ENCODE results near the gene CLDN6.

- RRBS: no CpG with 5 or more reads among the region's 21 CpGs
Measured at GRCh38 chr16:2516317-2517624, 3.0 kb downstream of the ATP6V0C start.

GRCh38 chr16:2527751-2528605 is 3.2 kb downstream of the CEMP1 start:
- RRBS: 100% methylated on average over 2 of the region's 52 CpGs

- RRBS: no CpG with 5 or more reads among the region's 22 CpGs
Measured at GRCh38 chr16:2538462-2538983, 702 bp downstream of the PDPK1 start.

- RRBS: no CpG with 5 or more reads among the region's 30 CpGs
Measured at GRCh38 chr16:2686984-2687917, 4.9 kb downstream of the KCTD5 start.

- RRBS: no CpG with 5 or more reads among the region's 6 CpGs
Measured at GRCh38 chr16:2770919-2771538, 6.1 kb downstream of the ELOB start.

DNA sequence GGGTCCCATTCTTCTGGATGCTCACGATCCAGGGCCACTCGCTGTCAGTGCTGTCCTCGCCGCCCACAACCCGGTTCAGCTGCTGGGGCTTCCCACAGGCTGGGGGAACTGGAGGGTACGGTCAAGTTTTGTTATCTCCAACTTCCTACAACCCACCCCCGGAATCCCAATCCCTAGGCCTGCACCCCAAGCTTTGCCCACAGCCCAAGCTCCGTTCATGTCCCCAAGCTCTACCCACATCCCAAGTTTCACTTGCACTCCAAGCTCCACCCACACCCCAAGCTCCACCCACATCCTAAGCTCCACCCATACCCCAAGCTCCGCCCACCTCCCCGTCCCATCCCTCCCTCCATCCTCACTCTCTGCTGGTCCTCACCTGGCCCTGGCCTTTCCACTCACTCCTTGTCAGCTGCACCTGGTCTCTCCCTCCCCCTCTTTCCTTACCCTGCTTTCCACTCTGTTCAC is 1.8 kb downstream of the PRSS22 start:
- RRBS: 96% methylated on average over 2 of the region's 10 CpGs

DNA sequence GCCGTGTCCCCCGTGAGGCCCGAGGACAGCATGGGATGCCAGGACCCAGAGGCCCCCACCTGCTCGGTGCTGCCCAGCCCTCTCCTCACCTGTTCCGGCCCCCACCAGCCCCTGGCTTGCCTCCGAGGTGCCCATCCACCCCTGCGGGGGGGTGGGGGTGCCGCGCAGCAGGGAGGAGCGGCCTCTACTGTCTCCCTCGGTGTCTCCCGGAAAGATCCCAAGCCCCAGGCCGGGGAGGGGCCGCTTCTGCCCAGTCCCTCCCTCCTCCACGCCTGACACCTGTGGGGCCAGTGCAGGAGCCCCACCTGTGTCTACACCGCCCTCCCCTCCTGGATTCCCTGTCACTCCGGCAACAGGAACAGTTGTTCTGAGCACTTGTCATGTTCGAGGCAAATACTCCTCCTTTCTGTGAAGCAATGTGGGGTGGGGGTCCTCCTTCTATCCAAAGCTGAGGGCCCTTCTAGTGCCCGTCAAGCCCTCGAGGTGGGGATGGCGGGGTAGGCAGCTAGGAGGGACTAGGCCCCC is 9.0 kb upstream of the KREMEN2 start:
- RRBS: 70% methylated on average over 2 of the region's 21 CpGs

- RRBS: 8% methylated on average over 20 of the region's 41 CpGs
Measured at GRCh38 chr16:2969912-2970701, 959 bp downstream of the PAQR4 start.

DNA sequence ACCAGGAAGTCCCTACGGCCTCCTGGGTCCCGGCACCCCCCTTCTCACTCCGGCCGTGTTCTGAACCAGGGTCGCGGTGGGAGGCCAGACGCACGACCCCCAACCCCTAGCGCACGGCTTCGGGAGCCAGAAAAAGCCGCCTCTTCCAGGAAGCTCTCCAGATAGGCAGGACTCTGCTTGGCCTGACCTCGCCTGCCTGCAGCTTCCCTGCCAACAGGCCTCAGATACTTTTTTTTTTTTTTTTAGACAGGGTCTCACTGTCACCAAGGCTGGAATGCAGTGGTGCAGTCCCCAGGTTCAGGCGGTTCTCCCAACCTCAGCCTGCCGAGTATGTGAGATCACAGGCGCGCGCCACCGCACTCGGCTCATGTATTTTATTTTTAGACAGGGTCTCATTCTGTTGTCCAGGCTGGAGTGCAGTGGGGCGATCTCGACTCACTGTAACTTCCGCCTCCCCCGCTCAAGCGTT is 603 bp upstream of the PKMYT1 start:
- RRBS: no CpG with 5 or more reads among the region's 25 CpGs

DNA sequence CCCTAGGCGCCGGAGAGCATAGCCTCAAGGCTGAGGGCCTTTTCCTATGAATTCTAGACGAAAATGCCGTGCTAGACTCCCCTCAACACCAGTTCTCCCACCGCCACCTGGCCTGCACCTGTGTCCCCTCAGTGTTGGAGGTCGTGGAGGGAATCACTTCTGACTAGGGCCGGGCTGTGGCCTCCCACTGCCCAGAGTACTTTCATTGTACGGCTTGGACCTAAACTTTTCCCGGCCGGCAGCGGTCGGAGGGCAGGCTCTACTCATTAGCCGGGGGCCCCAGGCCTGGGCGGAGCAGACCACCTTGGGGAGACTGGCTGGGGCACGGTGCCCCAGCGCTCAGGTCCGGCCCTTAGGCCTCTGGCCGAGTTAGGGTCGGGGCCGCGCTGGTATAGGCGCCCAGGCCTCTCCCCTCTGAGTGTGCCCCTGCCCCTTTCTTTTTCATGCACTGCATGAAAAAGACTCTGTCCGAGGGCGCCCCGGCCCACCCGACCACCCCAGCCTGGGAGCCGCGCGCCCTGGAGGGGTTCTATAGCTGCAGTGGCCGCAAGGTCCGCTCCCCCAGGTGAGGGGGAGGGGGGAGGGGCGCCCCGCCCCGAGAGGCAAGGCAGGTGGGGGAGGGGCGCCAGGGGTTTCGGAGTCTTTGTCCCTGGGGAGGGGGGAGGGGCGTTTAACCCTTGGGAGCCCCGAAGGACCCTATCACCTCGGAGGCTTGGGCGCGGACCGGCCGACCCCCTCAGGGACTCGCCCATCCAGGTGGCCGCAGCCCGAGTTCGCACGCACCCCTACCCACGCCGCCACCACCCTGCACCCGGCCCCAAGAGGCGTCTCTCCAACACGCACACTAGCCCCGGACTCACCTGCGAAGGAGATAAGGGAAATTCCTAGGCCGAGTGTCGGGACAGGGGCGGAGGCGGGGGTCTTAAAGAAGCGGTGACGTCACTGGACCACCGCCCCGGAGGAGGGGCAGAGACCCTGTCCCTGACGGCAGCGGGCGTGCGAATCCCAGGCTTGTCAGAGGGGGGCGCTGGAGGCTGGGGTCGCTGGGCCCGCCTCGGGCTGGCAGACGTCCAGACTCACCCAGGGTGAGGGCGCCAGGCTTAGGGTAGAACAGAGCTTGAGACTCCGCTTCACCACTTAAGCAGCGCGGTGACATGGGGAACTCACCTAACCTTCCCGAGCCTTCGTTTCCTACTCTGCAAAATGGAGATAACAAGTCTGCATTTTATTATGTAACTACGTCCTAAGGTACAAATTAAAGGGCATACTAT is at the start of gene CLDN6:
Gene CLDN6 (minus strand): TSS at position 895 of the 1,271 bp plus-strand sequence.
- RRBS: 10% methylated on average over 26 of the region's 79 CpGs

DNA sequence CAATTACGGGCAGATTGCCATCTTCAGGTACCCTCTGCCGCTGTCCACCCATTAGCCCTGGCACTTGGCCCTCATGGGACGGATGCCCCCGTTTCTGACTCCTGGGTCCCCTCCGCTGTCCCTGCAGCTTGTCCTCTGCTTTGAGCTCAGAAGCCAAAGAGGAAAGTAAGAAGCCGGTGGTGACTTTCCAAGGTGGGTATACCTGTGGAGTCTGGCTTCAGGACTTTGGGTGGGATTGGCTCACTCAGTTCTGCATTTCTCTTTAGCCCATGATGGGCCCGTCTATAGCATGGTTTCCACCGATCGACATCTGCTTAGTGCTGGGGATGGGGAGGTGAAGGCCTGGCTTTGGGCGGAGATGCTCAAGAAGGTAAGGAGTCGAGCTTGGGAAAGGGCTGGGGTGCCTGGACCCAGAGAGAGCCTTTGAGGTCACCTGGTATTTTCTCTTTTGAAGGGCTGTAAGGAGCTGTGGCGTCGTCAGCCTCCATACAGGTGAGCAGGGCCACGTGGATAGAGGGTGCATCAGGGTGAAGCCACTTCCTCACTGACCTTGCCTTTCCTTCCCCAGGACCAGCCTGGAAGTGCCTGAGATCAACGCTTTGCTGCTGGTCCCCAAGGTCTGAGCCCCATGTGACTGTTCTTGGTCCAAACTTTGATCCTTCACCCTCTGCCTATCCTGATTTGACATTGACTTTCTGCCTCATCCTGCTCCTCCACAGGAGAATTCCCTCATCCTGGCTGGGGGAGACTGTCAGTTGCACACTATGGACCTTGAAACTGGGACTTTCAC is 2.2 kb downstream of the THOC6 start:
- RRBS: no CpG with 5 or more reads among the region's 15 CpGs

GRCh38 chr16:3086367-3086805 is 12.7 kb downstream of the ZSCAN10 start:
- RRBS: 92% methylated on average over 5 of the region's 11 CpGs

- RRBS: 88% methylated on average over 1 of the region's 22 CpGs
Measured at GRCh38 chr16:3086806-3087796, 12.0 kb downstream of the ZSCAN10 start.

GRCh38 chr16:3150196-3151159 is 15.6 kb downstream of the ZNF213 start:
- RRBS: 5% methylated on average over 26 of the region's 67 CpGs

DNA sequence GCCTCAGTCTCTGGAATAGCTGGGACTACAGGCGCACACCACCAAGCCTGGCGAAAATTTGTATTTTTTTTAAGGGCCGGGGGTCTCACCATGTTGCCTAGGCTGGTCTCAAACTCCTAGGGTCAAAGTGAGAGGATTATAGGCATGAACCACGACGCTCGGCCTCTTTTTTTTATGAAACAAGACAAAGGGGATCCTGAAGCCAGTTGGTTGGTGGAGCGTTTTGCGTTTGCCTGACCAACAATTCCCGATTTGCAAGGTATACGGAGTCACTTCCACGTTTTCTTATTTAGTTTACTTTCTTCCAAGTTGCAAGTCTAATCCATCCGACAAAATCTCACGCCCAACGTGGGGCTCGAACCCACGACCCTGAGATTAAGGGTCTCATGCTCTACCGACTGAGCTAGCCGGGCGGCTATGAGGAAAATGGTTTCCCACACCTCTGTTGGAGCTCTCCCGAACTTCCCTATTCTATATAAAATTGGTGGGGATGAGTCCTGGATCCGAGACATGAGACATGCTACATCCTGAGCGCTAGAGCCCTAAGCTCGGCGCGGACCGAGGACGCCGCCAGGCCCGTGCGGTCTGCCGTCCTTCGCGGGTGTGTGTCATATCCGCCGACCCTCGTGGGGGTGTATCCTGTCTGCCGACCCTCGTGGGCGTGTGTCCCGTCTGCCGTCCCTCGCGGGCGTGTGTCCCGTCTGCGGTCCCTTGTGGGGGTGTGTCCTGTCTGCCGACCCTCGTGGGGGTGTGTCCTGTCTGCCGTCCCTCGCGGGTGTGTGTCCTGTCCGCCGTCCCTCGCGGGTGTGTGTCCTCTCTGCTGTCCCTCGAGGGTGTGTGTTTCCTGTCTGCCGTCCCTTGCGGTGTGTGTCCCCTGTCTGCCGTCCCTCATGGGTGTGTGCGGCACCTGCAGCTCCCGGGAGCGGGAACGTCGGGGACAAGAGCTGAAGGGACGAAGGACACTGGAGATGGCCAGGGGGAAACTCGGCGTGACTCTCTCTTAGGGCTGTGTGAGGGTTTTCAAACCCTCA is 22.6 kb downstream of the ZNF213 start:
- RRBS: 39% methylated on average over 2 of the region's 67 CpGs

DNA sequence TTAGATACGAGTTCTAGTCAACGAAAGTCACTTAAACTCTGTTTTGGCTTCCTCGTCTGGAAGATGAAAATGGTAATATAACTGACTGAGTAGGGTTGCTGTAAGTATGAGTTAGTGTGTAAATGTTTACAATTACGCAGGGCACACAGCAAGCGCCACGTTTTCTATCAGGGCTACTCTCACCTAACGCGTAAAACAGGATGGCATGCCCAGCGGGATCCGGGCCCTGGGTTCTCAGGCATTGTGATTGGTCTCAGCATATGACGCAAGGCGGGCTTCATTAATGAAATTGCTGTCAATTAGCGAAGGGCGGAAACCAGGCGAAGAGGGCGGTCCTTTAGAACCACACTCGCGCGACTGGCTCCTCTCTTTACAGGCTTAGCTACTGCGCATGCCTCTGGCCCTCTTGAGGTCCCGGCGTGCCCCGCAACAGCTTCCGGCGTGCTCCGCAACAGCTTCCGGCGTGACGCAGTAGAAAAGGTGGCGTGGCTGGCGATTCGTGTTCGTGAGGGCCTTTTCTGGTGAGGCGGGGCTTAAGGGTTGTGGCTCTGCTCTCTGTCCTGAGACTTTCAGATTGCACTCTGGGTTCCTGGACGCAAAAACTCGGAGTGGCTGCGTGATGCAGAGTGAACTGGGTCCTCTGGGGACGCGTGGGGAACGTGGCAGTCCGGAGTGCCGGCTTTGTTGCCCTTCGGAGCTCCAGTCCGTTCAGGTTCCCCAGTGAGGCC is 9.1 kb downstream of the OR2C1 start:
- RRBS: no CpG with 5 or more reads among the region's 44 CpGs

DNA sequence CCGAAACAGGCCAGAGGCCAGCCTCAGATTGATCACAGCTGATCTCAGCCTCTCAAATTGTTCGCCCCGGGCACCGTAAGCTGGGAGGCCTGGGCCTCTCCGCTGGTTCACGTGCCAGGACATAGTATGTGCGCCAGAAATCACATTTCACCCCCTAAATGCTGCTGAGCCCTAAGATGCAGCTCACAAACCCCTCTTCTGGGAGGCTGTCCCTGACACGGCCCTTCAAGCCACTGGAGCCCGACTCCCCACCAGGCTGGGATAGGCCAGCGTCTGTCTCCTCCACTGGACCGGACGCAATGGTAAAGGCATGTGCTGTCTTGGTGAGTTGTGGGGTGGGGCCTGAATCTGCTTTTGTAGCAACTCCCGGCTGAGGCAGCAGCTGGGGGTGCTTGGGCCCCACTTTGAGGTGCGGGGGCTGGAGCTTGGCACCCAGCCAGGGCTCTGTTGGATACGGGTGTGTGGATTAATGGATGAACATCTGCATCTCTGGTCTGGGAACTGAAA is 3.4 kb upstream of the NLRC3 start:
- RRBS: 83% methylated on average over 3 of the region's 15 CpGs

DNA sequence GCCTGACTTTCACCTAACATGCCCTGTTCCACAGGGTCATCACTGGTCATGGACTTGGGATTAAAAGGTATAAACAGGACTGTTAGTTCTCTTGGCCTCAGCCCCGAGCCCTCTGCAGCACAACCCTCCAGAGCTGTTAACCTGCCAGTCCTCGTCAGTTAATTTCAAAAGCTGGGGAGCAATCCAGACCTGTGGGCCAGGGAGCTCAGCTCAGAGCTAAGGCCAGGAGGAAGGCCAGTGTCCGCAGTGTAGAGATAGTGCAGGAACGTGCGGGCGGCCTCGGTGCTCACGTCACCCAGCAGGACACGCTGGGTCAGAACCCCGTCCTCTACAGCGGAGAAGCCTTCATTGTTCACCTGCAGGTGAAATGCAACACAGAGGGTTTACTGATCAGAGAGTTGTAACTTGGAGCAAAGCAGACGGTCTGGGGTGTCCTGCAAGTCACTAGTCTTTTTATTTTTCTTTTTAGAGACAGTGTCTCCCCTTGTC is 15.4 kb upstream of the NLRC3 start:
- RRBS: no CpG with 5 or more reads among the region's 12 CpGs

DNA sequence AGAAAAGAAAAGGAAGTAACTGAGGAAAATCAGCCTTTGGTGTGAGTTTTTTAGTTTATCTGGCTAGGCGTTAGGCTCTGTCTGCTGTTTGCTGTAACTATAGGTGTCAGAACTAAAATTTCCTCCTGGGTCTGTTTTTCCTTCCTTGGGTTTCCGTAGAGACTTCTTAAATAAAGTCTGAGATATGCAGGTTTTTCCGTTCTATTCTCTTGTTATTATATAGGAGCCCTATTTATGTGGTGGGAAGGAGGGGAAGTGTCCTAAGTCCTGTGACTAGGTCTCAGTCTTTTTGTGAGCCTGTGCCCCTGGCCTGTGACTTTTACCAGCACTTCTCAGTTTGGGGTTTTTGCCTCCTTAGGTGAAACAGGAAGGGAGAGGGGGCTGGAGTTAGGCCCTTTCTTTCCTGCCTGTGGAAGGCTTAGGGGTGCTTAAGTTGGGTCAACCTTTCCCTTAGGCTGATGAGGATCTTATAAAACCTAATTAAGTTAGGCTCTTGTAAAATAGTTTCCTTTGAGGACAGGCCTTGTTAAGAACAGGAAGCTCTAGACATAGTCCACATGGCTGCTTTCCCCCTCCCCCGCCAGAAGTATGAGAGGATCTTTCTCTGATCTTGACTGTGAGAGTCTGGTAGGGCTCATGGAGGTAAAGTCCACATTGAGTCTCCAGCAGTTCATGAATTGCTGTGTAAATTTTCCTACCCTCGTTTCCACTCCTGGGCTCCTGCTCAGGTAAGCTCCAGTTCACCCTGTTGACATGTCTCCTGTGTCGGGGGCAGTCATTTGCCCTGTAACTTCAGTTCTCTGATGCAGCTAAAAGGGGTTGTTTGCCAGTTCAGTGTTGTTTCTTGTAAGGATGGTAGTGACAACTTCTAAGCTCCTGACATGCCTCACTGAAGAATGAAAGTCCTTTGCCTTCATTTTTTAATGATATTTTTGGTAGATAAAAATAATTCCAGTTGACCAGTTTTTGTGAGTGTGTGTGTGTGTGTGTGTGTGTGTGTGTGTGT is 17.1 kb upstream of the DNASE1 start:
- RRBS: no CpG with 5 or more reads among the region's 6 CpGs

DNA sequence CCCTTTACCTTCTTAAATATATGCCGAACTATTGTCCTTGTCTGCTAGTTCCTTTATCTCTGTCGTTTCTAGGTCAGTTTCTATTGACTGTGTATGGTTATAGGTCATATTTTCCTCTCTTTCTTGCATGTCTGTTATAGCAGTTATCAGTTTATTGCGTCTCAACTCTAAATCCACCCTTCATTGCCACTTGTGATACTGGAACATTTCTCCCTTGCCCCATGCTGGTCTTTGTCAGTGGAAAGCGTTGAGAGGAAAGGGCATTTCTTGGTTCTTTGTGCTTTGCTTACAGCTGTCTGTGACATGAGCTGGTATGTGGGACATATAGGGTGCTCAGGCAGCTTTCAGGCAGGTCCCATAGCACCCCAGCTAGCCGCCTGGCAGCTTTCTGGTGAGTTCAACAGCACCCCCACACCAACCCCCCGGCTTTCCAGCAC is 15.5 kb upstream of the DNASE1 start:
- RRBS: no CpG with 5 or more reads among the region's 6 CpGs